ENCODE measurements around a stretch of chr13.

GRCh38 chr13:110176349-110177143 is 130.4 kb downstream of the COL4A1 start:
- RAMPAGE, long total RNA, result no peak
- RRBS, result no CpG with 5 or more reads among the region's 12 CpGs

DNA sequence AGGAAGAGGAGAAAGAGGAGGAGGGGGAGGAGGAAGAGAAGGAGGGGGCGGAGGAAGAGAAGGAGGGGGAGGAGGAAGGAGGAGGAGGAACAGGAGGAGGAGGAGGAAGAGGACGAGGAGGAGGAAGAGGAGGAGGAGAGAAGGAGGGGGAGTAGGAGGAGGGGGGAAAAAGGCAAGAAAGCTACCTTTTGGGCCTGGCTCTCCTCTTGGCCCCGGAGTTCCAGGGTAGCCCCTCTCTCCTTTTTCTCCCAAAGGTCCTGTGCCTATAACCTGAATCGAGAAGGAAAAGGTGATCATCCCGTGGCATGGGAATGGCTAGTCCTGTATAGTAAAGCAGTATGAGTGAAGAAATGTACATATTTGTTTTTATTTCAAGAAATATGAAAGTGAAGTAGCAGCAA is 105.7 kb downstream of the COL4A1 start:
- RAMPAGE, long total RNA, result no peak
- RRBS, result no CpG with 5 or more reads among the region's 5 CpGs

GRCh38 chr13:110213844-110214221 is 93.1 kb downstream of the COL4A1 start:
- RAMPAGE, long total RNA, result no peak
- RRBS, result no CpG with 5 or more reads among the region's 7 CpGs

- RAMPAGE, long total RNA, result no peak
- RRBS, result no CpG with 5 or more reads among the region's 17 CpGs
These were observed 56.5 kb downstream of the COL4A1 start for GRCh38 chr13:110250133-110251198.

DNA sequence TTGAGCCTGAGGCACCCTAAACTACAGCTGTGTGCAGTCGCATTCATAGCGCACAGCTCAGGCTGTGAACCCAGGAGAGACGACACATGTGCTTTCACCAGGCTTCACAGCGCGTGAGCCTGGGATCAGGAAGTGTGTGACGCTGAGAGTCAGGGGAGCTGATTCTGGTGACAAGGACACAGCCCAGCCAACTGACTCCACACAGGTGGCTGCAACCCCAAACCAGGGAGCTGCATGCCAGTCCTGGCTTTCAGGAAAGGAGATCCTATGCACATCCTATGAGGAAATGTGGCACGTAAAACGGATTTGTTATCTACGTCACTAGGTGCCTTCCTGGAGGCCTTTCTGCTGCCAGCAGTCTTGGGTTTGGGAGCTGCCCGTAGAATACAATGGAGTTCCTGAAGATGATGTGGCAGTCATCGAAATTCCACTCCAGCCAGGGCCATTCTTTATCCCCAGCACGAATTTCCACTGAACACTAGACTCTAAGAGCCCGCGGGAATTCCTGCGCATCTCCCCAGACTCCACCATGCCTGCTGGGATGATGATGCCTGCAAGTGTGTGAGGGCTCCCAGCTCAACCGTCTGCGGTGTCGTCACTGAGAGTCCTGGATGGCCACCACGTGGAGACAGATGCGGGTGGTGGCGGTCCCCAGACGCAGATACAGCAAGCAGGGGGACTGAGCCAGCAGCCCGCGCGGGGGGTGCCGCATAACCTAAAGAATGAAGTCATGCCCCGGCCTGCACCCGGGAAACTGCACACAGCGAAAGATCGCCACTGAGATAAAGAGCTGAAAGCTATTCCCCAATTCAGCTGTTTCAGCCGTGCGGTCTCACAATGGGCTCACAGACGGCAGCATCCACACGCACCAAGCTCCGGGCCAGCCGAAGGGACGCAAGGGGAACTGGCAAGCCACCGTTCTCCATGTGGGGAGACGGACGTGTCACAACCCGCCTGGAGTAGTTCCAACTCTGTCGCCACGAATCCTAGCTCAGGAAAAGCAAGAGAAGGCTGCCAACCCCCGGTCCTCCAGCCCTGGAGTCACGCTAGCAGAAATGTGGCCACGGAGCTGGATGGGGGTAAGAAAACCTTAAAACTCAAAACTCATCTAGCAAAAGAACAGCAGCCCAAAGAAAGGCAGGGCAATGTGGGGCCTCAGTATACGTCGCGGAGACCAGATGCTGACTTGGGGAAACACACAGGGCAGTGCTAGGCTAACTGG is 41.1 kb downstream of the COL4A1 start:
- RAMPAGE, long total RNA, result no peak
- RRBS, result 100% methylated on average over 3 of the region's 49 CpGs

GRCh38 chr13:110359934-110360492 is 52.9 kb downstream of the COL4A2 start:
- RAMPAGE, long total RNA, result no peak
- RRBS, result no CpG with 5 or more reads among the region's 7 CpGs

DNA sequence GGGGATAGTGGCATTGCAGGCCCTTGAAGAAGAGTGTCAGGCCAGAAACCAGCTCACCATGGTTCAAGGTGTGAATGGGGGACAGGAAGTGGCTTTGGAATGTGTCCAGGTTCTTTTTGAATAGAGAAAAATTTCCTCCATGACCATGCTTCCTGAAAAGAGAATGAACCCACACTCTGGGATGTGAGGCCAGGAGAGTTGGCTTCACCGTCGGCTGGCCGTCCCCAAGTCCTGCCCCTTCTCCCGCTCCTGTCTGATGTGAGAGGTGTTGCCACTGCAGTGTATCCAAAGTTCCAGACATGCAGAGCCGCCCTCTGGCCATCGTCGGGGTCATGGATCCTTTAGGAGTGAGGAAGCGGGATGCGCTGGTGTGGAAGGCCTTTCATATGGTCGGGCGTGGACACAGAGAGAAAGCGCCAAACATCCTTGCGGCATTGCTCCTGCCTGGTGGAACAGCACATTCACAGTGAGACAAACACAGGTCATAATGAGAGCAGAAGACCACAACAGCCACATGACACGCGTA is 101.2 kb downstream of the COL4A2 start:
- RAMPAGE, long total RNA, result no peak
- RRBS, result no CpG with 5 or more reads among the region's 15 CpGs

GRCh38 chr13:110418801-110419835 is 112.0 kb downstream of the COL4A2 start:
- RAMPAGE, long total RNA, result no peak
- RRBS, result 94% methylated on average over 2 of the region's 24 CpGs

- RAMPAGE, long total RNA, result no peak
- RRBS, result no CpG with 5 or more reads among the region's 14 CpGs
These were observed 57.4 kb downstream of the RAB20 start for GRCh38 chr13:110504108-110504599.

DNA sequence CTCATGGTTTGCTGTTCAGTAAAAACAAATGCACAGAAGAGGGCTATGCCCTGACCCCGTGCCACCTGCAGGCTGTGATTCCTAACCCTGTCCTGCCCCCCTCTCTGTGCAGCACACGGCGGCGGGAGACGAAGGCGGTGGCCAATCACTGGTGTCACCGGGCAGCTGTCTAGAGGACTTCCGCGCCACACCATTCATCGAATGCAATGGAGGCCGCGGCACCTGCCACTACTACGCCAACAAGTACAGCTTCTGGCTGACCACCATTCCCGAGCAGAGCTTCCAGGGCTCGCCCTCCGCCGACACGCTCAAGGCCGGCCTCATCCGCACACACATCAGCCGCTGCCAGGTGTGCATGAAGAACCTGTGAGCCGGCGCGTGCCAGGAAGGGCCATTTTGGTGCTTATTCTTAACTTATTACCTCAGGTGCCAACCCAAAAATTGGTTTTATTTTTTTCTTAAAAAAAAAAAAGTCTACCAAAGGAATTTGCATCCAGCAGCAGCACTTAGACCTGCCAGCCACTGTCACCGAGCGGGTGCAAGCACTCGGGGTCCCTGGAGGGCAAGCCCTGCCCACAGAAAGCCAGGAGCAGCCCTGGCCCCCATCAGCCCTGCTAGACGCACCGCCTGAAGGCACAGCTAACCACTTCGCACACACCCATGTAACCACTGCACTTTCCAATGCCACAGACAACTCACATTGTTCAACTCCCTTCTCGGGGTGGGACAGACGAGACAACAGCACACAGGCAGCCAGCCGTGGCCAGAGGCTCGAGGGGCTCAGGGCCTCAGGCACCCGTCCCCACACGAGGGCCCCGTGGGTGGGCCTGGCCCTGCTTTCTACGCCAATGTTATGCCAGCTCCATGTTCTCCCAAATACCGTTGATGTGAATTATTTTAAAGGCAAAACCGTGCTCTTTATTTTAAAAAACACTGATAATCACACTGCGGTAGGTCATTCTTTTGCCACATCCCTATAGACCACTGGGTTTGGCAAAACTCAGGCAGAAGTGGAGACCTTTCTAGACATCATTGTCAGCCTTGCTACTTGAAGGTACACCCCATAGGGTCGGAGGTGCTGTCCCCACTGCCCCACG is 49.4 kb downstream of the RAB20 start:
- RAMPAGE, long total RNA, result no peak
- RRBS, result no CpG with 5 or more reads among the region's 43 CpGs

DNA sequence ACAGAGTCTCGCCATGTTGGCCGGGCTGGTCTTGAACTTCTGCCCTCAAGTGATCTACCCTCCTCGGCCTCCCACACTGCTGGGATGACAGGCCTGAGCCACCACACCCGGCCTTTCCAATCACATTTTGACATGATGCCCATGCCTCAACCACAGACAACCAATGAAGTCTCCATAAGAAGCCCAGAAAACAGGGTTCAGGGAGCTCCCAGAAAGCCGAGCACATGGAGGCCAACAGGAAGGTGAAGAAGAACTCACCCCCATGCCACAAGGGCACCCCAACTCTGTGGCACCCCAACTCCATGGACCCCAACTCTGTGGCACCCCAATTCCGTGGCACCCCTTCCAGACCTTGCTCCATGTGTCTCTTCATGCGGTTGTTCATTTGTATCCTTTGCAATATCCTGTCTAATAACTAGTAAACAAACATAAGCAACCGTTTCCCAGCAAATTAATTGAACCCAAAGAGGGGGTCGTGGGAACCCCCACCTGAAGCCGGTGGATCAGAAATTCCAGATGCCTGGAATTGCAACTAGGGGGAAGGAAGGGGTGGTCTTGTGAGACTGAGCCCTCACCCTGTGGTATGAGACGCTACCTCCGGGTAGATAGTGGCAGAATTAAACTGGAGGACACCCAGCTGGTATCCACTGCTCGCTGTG is 11.5 kb downstream of the RAB20 start:
- RAMPAGE, long total RNA, result no peak
- RRBS, result 91% methylated on average over 3 of the region's 13 CpGs

DNA sequence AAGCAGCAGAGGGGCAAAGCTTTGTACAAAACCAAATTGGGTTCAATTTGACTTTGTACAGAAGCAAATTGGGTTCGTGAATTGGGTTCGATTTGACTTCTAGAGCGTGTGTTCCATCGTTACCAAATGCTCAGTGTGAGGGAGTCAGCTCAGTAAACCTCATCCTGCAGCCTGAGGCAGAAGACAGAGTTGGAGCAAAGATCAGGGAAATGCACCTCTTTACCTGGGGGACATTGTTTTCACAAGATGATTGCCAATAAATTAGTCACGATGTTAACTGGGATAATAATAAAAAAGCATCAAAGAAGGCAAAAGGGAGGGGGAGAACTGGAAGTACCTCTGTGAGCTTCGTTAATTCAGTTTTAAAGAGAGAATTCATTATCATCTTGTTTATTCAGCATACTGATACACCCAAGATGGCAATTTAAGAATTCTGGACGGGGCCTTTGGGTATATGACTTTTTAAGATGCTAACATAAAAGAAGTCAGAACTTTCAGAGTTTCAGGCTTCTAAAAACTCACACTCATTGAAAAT is 1.4 kb downstream of the RAB20 start:
- RAMPAGE, long total RNA, result no peak
- RRBS, result no CpG with 5 or more reads among the region's 7 CpGs

DNA sequence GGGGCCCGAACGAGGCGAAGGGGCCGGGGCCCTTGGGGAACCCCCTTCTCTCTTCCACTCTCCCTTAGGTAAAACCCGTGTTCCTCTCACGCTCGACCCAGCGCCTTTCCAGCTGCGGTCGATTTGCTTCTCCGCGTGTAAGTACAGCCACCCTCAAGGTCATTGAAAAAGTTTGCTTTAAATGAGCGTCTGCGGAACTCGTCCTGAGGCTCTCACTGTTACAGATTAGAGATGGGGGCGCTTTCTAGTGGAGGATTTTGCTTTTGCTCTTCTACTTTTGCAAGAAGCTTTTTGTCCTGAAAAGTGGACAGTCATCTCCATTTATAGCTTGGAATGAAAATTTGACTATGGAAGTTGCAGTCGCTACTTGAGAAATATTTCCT is 464 bp upstream of the RAB20 start:
- RAMPAGE, long total RNA, result no peak
- RRBS, result 1% methylated on average over 4 of the region's 17 CpGs

DNA sequence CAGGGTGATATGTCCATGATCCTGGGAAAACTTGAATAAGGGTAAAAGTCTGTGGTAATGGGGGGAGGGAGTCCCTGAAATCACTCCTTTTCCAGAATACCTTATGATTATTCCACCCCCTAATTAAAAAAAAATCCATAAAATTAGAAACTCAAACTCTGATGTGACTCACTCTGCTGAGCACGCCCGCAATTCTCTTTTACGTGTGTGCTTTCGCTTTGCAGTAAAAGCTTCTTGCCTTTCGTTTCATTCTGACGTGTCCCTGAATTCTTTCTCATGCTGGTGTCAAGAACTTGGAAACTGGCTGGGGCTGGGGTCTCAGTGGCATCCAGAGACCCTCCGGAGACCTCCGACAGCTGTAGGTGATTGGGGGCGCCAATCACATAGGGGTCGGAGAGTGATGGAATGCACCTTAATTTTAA is 4.2 kb upstream of the NAXD start:
- RAMPAGE, long total RNA, result no peak
- RRBS, result no CpG with 5 or more reads among the region's 10 CpGs

DNA sequence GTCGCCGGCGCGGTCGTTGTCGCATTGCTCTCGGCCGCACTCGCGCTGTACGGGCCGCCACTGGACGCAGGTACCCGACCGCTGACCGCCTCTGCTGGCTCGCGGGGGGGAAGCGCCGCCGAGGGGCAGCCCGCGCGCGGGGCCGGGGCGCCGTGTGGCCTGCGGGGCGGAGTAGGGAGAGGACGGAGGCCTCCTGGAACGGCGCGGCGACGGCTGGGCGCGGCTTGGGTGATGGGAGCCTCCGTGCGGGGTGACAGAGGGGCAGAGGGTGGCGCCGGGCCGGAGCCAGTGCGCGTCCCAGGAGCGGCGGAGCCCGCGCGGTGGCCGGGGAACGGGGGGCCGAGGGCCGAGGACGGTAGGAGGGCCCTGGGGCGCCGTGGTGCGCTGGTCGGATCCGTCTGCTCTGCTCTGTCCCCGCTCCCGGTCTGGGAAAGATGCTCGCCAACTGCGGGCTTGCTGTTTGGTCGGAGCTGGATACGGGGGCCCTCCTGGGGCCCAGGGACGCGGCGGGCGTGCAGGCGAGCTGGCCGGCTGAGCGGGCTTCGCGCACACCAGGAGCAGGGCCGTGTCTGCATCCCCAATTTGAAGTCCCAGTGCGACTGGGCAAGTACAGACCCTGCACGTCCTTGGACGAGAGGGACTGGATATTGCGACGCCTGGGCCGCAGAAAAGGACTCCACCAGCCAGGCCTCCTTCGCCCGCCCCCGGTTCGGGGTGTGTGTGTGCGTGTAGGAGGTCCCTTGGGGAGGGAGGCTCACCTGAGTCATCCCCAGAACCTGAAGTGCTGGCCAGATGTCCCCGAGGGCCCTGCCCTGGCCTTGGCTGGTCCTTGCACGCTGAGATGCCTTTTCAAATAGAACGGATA is 592 bp downstream of the NAXD start:
- RAMPAGE, long total RNA, result no peak
- RRBS, result under 1% methylated on average over 25 of the region's 90 CpGs

DNA sequence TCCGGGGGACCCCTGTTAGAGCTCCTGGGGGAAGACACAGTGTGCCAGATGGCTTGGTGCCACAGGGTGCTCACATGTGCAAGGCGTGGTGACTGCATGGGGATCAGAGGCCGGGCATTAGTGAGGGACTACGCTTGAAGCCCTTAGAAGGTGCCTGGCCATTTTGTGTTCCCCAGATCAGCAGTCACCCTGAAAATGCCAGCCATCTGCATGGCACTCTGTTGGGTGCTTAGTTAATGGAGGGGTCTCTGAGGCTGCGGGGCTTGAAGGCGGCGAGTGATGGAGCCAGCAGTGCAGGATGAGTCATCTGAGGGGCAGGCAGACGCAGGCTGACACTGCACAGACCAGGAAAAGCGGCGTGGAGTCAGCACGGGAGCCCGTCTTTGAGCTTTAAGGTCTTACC is 12.9 kb downstream of the NAXD start:
- RAMPAGE, long total RNA, result no peak
- RRBS, result no CpG with 5 or more reads among the region's 12 CpGs

- RAMPAGE, long total RNA, result no peak
- RRBS, result no CpG with 5 or more reads among the region's 2 CpGs
These were observed 96.3 kb downstream of the ING1 start for GRCh38 chr13:110809844-110810114.

DNA sequence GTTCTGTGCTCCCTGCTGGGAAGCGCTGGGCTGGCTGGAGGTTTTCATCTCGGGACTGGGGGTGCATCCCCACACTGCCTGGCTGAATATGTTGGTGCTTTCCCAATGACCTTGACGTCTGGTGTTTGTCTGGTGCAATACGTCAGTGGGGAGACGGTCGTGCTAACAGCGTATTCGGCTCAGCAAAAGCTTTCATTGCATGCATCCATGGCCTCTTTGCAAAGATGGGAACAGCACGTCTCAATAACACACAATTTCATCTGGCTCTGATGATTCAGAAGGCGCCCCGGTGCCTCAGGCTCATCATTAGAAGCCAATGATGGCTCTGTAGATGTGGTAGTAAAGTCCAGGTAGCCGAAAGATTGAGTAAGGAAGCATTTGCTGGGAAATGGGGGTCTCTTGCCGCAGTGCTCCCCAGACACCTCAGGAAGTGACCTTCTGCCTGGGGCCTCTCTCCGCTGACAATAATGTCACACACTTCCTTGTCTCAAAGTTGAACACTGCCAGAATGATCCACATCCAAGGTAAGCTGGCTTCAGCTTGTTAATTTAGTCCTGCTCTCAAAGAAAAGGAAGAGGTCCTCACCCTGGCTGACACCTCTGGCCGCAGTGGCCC is 97.7 kb downstream of the ING1 start:
- RAMPAGE, long total RNA, result no peak
- RRBS, result no CpG with 5 or more reads among the region's 15 CpGs

DNA sequence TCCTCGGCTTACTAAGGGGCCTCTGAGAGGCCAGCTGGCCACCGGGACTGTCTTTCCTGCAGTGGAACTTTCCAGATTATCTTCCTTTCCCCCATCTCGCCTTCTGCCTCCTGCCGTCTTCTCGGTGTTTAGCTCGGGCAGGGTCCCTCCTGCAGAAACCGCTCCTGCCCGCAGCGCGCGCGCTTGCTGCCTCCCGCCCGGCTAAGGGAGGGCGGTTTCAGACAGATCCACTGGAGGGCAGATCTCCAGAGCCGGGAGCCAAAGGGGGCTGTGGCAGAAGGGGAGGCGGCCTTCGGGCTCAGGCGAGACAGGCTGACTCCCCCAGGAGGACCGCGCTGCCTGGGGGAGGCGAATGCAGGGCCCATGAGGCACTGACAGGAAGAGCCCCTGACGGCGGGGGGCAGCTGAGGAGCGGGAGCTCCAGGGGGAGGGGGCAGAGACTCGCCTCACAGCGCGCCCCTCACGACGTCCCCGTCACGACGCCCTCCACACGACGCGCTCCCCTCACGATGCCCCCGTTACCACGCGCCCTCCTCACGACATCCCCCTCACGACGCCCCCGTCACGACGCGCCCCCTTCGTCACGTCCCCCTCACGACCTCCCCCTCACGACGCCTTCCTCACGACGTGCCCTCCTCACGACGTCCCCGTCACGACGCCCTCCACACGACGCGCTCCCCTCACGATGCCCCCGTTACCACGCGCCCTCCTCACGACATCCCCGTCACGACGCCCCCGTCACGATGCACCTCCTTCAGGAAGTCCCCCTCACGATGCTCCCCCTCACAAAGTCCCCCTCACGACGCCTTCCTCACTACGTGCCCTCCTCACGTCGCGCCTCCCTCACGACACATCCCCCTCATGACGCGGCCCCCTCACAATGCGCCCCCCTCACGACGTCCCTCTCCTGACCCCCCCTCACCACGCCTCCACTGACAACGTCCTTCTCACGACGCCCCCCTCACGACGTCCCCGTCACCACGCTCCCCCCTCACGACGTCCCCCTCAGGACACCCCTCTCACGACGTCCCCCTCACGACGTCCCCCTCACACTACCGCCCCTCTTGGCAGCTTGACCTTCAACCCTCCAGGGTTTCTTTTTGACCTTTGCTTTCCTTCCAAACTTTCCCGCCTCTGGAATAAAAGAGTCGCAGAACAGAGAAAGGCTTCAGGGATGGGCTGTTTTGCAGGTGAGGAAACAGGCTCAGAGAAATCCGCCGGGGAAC is 99.5 kb downstream of the ING1 start:
- RAMPAGE, long total RNA, result no peak
- RRBS, result 10% methylated on average over 4 of the region's 104 CpGs

- RAMPAGE, long total RNA, result no peak
- RRBS, result no CpG with 5 or more reads among the region's 3 CpGs
These were observed 13.5 kb downstream of the ANKRD10 start for GRCh38 chr13:110900991-110902048.

Data from epithelial cell of proximal tubule (primary cell).